Airway epithelial cell (primary cell): ENCODE measurements around the genes TANK, GCG and GCA.

DNA sequence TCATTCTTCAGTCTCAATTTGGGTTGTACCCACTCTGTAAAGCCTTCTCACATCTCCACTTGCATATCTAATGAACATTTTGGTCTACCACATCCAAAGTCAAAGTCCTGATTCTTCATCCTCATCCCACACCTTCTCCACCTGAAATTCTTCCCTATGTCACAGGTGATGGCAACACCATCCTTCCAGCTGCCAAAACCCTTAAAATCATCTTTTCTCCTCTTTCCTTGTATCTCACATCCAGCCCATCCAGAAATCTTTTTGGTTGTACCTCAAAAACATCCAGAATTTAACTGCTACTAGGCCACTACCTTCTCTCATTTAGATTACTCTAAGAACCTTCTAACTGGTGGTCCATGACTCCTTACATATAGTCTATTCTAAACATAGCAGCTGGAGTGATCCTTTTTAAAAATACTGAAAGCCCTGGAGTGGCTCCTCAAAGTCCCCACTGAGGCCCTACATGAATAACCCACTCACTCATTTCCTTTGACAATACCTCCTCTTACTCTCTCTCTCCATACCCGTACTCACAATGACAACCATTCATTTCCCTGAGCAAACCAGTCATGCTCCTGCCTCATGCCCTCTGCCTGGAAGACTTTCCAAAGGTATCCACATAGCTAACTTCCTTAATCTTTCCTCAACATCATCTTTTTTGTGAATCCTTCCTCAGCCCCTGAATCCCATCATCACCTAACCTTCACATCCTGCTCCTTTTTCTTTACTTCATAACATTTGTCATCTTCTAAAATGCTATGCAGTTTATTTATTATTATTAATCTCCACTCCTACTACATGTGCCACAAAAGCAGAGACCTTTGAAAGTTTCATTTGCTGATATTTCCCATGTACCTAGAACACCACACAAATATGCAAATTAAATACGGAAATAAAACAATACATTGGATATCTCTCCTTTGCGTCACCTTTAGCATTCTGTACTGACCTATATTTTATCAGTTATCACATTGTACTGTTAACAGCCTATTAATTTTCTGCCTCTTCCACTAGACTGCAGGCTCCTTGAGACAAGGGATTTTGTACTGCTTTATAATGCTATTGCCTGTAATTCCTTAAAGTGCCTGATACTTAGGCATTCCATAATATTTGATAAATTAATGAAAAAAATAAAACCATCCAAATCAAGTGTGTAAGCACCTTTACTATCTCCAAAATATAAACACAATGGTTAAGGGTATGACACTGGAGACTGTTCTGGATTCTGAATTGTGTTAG lies 102.5 kb downstream of the BAZ2B start:
- RAMPAGE, long total RNA = no peak

GRCh38 chr2:159539844-159540592 lies 76.3 kb downstream of the BAZ2B start:
- RAMPAGE, long total RNA = no peak

DNA sequence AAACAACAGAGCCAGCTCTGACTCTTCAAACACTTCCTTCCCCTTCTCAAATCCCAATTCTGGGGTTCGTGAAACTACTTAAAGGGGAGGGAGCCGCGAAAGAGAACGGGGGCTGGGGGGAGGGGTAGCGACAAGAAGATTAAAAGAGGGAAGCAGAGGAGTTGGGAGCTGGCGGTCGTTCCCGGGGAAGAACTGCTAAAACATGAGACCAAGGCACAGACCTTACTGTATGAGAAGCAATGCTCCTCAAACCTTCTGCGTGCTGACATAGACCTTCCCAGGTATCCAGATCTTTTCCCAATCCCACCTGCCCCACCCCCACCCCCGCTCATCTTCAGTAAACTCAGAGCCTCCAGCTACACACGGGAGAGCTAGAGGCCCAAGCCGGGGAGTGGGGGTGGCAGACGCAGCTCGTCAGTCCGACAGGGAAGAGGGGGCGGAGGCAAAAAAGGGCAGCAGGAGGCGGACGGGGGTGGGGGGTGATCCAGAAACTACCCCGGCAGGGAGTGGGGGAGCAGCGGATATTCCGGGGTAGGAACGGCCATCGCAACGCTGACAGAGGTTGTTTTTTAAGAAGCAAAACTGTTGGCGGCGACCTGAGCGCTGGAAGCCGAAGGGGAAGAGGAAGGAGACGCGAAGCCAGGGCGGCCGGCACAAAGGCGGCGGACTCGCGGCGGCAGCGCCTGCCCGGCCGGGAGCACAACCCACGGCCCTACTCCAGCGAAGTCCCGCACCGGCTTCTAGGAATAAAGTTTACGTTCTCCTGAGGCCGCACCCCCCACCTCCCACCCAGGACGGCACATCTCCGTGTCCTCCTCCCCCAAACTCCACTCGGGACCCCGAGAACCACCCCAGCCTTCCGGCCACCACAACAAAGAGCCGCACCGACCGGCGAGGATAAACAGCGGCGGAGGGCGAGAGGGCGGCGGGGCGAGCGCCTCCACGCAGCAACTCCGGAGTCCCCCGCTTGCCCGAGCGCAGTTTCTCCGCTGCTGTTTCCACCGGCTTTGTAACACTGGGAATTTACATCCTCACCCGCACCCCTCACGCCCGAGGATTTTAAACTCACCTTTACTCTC lies 836 bp downstream of the BAZ2B start:
- RAMPAGE, long total RNA = start-site peak on the minus strand centred at position 352 of the sequence, 186 bp wide, 38 and 35 reads in 2 replicates

- RAMPAGE, long total RNA = no peak
These were observed 25.6 kb downstream of the MARCHF7 start for GRCh38 chr2:159737691-159738467.

- RAMPAGE, long total RNA = no peak
These were observed 20.5 kb downstream of the PLA2R1 start for GRCh38 chr2:160041930-160042286.

DNA sequence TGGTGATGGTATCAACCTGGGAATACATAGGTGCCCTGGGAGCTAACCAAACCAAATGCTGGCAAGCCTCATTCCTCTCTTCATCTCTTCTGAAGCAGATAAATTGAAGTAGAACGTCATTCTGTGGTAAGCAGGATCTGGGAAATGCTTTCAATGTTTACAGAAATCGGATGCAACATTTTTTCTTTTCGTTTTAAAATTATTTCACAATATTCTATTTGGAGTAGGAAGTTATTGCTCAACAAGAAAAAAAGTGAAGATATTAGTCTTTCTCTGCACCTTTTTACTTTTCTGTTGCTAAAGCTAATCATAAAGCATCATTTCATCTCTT lies 114.2 kb downstream of the RBMS1 start:
- RAMPAGE, long total RNA = no peak

GRCh38 chr2:160405101-160406107 lies 88.2 kb downstream of the RBMS1 start:
- RAMPAGE, long total RNA = no peak

- RAMPAGE, long total RNA = no peak
These were observed 86.0 kb downstream of the RBMS1 start for GRCh38 chr2:160407291-160408293.

DNA sequence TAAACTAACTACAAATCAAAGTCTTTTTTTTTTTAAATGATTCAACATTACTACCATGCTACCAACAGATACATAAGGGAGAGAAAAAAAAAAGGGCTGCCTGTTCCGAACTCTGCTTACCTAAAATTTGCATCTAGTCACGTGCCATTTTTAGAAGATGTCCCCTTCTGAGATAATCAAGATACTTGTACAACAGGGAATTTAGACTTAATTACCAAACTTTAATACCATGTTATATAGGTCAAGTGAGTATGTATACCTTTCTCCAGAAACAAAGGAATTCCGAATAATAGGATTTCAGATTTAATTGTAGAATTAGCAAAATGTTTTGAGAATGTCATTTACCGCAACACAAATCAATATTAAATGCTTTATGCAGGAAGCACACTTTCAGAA lies 2.6 kb downstream of the RBMS1 start:
- RAMPAGE, long total RNA = no peak

GRCh38 chr2:160647788-160648849 lies 154.5 kb upstream of the RBMS1 start:
- RAMPAGE, long total RNA = no peak

DNA sequence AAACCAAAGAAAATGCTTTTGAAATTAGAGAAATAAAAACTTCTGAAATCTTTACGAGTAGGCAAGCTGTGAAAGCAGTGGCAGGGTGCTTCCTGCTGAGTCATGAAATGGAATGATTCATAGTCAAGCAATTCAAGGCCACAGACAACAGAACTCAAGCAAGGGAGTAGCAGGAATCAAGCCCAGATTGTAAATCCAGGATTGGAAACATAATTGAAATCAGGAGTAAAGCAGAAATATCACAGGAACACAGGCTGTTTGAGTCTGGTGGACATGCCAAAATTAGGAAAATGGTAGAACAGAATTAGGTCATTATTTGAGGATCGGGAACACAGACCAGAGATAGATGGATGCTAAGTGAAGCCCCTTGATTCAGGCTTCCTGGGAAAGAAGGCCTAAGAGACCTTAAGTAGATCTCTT lies 36.9 kb upstream of the TANK start:
- RAMPAGE, long total RNA = no peak

DNA sequence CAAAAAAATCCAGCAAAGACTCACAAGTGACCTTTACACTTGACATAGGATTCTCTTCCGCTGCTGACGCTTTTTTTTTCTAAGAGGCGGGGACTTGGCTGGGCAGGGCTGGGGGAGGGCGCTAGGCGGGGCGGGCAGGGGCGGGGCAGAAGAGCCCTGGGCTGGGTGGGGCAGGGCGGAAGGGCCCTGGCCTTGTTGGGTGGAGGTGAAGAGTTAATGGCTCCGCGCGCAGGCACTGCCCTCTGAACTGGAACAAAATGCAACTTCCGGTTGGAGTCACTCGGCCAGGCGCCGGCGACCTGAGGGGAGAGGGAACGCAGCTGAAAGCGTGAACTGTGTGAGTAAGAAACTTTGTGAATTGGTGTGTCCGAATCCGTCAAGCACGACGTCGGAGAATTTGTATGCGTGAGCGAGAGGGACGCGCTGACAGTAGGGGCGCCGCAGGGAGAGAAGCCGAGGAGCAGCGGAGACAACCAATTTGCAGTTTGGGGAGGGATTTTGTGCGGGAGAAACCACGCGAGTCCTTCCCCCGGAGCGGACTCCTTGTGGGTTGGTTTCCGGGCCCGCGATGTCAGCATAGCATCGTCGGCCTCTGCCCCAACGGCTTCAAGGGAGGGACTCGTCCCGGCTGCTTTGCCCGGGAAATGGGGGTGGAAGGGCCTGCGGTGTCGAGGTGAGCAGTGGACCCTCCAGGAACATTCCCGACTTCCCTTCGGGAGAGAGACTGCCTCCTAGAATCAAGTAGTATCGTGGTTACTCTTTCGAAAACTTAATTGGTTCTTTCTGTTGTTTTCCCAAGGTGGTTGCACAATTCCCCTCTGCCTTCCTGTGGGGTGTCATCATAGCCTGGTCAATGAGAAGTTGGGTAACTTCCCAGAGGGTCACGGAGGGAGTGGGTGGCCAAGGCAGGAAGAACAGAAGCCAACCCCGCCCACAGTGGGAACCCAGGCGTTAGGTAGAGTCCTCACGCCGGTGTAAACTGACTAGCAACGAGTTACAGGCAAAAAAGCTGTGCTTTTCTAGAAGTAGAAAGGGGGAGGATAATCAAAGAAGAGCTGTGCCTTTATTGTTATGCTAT lies at the start of gene TANK:
TANK (plus strand) TSS at position 279 of the 1,078 bp plus-strand sequence.
- RAMPAGE, long total RNA = start-site peak on the plus strand centred at position 188 of the sequence, 46 bp wide, 272 and 150 reads in 2 replicates; start-site peak on the plus strand centred at position 286 of the sequence, 39 bp wide, 570 and 188 reads in 2 replicates

GRCh38 chr2:161179319-161179869 lies 19.2 kb downstream of the TANK start:
- RAMPAGE, long total RNA = no peak

GRCh38 chr2:161280973-161281453 lies 27.2 kb upstream of the PSMD14 start:
- RAMPAGE, long total RNA = no peak

DNA sequence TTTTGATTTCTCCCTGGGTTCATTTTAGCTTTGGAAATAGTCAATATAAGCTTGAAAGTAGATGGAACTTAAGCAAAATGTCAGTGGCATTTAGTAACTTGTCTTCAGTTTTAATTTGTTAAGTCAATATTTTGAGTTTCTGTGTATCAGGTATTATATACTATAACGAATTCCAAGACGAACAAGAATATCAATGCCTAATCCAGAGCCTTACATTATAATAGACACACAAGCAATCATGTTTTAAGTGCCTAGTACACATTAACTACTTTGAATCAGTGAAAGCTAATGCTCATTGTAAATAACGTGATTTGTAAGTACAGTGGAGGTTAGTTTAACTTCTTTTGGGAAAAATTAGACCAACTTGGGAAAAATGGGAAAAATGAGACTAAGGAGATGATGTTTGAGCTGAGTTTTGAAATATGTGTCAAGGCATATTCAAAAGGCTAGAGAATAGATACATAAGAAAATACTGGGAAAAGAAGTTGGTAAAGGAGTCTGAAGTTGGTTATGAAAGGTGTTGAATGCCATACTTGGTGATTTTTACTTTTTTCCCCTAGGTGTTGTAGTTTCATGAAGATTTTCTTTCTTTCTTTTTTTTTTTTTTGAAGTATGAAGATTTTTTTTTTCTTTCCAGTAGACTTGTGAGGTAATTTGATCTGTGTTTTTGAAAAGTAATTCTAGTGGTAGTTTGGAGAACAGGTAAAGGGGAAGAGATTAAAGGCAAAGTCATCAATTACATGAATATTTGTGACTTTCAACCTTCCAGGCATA lies 16.0 kb downstream of the PSMD14 start:
- RAMPAGE, long total RNA = no peak

DNA sequence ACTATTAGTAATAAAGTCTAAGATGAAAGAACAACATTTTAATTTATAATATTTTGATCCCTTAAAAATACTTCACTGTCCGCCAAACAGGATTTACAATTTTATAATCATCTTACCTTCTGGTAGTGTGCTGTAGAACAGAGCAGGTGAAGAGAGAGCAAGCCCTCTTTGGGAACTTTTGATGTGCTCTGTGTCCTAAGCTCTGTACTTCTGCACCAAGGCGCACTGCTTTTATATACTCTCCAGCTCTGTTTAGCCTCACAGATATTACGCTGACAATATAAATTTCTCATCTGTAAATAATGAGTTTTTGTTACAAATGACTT lies at the start of gene GCG:
GCG (minus strand) TSS at position 206 of the 326 bp plus-strand sequence.
- RAMPAGE, long total RNA = no peak

DNA sequence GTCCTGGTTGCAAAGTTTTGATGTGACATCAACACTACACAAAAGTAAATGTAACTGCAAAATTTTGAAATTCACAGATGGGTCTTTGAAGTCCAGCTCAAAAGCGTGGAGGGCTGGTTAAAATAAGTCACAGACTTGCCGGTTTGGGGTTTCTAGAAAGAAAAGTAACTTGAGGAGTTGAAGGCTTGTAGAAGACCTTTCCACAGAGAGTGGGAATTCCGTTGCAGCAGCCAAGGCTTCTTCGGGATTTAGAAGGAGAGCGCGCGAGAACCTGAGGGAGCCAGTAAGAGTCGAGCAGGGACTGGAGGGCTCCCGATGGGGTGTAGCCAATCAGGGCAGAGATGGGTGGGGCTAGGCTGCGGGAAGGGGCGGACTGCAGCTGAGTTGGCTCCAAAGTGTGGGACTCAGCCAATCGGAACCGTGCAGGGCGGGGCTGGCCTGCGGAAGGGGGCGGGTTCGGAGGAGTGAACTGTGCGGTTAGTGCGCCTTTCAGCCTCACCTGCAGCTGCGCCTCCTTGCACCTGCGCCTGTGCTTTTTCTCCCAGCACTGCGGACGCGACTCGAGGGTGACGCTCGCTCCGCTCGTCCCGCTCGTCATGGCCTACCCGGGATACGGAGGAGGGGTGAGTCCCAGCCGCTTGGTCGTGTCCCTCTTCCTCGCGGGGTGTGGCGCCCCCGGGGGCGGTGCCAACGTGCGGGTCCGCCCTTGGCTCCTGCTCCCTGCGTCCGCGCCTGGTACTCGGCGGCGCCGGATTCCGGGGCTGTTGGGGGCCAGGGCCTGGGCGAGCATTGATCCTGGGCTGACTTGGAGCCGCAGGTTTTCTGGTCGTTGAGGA lies at the start of gene GCA:
GCA (plus strand) TSS at position 480 of the 836 bp plus-strand sequence.
- RAMPAGE, long total RNA = start-site peak on the plus strand centred at position 514 of the sequence, 85 bp wide, 95 and 55 reads in 2 replicates

DNA sequence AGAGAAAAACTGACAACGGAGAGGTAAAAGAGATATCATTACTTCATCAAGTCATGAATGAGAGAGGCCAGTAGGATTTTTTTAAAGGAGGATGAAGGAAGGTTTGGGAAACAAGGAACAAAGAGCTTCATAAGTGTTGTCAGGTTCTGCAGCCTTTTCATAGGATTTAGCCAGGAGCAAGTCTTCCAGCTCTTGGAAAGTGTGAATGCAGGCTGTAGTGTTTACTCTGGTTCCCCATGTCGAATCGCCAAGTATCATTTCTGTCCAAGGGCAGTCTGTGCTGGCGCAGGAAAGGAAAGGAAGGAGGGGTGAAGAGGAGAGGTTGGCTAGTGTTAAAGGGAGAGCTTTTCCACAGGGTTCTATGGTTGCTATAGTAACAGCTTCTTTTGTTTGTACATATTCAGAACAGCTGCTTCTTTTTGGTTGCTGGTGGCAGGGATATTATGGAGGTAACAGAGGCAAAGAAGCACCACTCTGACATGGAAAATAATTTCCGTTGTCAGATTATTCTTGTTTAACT lies 70.0 kb downstream of the KCNH7 start:
- RAMPAGE, long total RNA = no peak

DNA sequence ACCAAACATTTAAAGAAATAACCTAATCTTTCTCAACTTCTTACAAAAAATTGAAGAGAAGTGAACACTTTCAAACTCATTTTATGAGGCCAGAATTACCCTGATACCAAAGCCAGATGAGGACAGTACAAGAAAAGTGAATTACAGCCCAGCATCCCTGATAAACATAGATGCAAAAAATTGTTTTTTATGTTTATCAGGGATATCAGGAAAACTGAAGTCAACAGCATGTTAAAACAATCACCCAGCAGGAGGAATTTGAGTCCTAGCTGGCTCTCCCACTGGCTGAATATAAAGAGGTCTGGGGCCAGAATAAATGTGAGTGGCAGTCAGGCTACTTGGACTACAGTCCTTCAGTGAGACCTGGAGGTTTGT lies 105.4 kb upstream of the KCNH7 start:
- RAMPAGE, long total RNA = no peak

DNA sequence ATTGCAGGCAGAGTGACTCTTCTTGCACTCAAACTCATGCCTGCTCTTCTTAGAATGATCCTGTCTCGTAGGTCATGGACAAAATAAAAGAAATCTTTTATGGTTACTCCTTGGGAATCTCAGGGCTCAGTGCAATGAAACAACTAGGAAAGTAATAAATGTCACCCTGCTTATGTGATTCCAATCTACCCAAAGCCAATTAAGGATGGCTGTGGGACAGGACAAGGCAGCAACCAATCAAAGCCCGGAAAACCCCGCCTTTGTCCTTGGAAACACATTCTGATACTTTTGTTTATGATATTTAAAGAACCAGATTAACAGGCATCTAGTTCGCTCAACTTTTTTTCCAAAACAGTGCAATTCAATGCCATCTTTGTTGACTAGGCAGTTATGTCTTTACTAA lies 52.9 kb downstream of the GRB14 start:
- RAMPAGE, long total RNA = no peak